NCI-H460 (cell line): ENCODE measurements around the gene UBE2E3.

DNA sequence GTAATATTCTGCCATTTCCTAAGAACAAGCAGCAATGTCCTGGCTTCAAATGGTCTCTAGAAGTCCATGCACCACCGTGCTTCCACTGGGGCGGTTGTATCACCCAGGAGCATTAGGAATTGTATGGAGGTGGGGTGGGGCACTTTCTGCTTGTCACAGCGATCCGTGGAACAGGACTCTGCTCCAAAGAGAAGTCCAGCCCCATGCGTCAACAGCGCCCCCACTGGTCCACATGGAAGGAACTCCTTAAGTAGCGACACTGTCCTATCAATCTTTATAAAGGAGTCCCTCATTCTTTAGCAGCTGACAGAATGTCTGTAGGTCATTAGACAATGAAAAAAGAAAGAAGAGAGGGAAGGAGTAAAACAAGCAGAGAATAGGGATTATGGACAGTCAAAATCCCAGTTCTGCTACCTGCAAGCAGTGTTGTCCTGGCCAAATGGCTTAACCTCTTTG, 10.1 kb downstream of the NFE2L2 start:
RAMPAGE:
- cytosol, long total RNA = no peak
- long total RNA = no peak
- nucleus, long total RNA = no peak

DNA sequence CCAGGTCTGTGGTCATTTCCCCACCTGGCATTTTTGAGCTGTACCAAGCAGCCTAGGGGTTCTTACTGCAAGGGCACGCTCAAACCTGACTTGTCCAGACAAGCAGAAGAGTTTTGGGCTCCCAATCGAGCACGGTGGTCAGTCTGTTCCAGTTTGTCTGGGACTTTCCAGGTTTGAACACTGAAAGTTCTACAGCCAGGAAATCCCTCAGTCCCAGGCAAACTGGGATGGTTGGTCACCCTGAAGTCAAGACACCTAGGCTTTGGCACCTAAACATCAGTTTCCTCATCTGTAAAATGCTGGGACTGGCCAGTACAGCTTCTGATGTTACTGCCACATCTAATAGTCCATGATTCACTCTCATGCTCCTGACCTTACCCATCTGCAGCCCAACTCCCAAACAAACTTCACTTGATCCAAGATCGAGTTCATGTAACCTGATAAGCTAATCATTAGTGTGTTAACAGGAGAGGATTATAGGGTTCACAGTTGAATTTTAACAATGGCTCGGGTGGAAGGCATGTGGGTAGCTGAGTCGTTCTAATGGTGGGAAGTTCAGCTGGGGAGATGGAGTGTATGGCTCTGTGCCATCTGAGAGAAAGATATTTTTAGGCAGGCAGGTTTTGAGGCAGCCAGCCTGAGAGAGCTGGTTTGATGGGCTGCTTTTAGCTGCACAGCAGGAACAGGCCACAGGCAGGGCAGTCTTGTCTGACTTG, 17.5 kb upstream of the NFE2L2 start:
RAMPAGE:
- cytosol, long total RNA = no peak
- long total RNA = no peak
- nucleus, long total RNA = no peak

RAMPAGE:
- cytosol, long total RNA = no peak
- long total RNA = no peak
- nucleus, long total RNA = no peak
Measured at GRCh38 chr2:177551214-177552204, 1.1 kb downstream of the TTC30B start.

DNA sequence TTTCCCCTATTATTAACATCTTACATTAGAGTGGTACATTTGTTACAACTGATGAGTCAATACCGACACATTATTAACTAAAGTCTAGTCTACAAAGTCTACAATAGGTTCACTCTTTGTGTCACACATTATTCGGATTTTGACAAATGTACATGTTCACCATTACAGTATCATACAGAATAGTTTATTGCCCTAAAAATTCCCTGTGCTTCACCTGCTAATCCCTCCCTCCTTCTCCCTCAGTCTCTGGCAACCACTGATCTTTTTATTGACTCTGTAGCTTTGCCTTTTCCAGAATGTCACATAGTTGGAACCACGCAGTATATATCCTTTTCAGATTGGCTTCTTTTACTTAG, 157.5 kb downstream of the PDE11A start:
RAMPAGE:
- cytosol, long total RNA = no peak
- long total RNA = no peak
- nucleus, long total RNA = no peak

DNA sequence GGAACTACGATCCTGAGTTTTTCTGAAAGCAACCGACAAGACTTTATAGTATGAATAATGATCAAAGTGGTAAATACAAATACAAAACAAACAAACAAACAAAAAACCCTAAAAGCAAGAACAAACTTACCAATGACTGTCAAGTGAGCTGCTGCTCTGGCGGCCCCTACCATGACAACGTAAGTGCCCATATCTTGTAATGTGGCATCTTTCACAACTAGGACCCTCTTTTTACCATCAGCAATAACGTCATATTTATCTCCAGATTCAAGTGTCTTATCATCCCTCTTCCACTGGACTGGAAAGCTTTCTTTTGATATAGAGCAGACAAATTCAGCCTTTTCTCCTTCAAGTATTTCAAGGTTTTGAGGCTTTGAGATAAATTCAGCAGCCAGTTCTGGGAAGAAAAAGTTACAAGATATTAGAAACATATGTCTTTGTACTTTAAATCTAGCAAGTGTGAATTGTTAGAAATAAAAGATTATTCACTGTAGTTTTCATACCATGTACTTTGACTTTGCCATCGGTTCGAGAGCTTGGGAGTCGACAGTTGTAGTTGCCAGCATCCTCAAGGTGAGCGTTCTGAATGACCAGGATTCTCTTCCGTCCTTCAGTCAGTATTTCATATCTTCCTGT, 140.8 kb downstream of the PLEKHA3 start:
RAMPAGE:
- cytosol, long total RNA = no peak
- long total RNA = no peak
- nucleus, long total RNA = no peak

DNA sequence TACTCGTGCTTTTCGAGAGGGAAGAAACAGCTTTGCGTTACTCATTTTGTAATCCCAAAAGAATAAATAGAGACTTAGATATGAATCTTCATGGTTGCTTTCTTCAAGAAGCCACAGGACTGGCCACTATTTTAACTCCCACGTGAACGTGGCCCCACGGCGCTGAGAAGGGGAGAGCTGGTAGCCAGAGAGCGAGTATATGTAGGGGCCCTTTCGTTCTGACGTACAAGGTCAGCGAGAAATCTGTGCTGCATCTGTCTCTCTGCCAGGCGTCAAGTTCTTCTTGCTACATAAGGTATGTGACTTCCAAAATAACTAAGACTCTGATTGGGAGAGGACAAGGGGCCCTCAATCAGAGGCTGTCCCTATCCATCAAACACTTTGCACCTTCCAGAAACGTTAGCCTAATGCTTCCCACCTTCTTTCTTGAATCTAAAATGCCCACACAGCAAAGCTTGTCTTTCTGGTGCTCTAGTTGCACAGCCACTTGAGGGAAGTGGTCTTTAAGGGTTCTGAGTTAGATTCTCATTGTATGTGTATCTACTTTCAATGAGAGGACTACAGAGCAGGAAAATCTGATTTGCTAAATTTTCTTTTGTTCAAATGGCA, 149.3 kb downstream of the PLEKHA3 start:
RAMPAGE:
- cytosol, long total RNA = no peak
- long total RNA = no peak
- nucleus, long total RNA = no peak

DNA sequence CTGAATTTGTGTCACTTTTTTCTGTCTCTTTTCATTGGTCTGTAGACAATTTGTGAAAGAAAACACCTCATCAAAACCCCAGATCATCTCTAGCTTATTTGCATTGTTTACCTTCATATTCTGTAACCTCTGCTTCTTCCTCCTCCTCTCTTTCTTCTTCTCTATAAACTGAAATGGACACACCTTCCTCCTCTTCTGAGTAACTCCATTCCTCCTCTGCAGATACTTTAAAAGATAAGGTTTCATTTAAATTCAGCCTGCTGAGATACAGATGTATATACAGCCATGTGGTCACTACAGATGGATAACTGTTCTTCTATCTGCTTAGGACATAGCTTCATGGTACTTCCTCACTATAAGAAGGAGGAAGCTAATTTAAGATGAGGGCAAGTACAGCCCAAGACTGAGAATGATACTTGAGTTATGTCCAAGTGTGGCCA, 119.2 kb downstream of the TTN start:
RAMPAGE:
- cytosol, long total RNA = no peak
- long total RNA = no peak
- nucleus, long total RNA = no peak

DNA sequence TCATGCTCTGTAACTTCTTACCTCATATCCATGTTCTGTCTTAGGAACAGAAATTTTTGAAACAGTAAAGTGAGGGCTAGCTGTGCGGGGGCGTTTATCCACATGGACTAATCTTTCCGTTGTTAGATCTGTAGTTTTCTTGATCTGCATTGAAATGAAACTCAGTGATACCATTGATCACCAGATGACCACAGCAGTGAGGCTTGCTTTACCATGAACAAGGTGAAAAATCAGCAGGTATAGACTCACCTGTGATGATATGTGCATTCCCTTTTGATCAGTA, 21.7 kb downstream of the TTN start:
RAMPAGE:
- cytosol, long total RNA = no peak
- long total RNA = no peak
- nucleus, long total RNA = no peak

DNA sequence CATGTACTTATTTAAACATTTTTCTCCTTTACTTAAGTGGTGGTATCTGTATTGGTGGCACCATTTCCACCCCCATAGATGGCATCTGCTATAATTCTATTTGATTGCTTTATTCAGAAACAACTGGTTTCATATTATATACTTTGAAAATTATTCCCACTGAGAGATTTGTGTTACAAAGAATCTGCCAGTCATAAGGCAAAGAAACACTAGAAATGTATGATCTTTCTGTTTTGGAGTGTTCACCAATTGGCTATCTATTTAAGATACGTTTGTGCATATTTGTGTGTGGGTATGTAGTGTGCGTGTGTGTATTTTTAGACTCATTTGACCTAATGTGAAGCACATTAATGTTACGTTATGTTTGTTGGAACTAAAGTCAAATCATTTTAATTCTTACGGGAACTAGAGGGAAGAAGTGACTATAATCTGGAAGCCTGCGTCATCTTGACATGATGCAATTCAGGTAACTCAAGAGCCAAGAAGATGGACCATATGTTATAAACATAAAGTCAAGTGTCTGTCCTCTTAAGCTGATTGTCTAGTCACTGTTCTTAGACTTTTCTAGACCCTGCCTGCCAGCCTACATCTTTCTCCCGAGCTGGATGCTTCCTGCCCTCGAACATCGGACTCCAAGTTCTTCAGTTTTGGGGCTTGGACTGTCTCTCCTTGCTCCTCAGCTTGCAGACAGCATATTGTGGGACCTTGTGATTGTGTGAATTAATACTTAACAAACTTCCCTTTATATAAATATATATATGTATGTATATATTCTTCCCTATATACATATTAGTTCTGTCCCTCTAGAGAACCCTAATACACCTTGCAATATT, 1.6 kb upstream of the TTN start:
RAMPAGE:
- cytosol, long total RNA = no peak
- long total RNA = no peak
- nucleus, long total RNA = no peak

DNA sequence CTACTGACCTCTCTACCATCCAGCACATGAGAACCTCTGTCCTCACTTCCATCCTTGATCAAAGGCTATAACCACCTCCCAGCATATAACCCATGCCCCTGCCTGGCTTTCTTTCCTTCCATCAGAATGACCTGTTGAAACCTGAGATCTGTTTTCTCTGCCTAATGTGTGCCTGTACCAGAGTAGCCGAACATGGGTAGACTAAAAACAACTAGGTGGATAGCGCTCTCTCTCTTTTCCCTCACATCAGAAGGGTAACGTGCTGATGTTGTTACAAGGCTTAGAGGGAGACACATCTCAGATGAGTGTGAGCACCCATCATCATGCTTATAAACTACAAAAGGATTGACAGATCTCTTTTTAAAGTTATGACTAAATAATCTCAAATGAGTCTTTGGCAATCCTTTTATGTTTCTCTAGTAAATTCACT, 75.4 kb upstream of the CCDC141 start:
RAMPAGE:
- cytosol, long total RNA = no peak
- long total RNA = no peak
- nucleus, long total RNA = no peak

RAMPAGE:
- cytosol, long total RNA = no peak
- long total RNA = no peak
- nucleus, long total RNA = no peak
Measured at GRCh38 chr2:179584811-179585153, 276.6 kb downstream of the ZNF385B start.

GRCh38 chr2:179945080-179945909, 61.8 kb downstream of the CWC22 start:
RAMPAGE:
- cytosol, long total RNA = no peak
- long total RNA = no peak
- nucleus, long total RNA = no peak

DNA sequence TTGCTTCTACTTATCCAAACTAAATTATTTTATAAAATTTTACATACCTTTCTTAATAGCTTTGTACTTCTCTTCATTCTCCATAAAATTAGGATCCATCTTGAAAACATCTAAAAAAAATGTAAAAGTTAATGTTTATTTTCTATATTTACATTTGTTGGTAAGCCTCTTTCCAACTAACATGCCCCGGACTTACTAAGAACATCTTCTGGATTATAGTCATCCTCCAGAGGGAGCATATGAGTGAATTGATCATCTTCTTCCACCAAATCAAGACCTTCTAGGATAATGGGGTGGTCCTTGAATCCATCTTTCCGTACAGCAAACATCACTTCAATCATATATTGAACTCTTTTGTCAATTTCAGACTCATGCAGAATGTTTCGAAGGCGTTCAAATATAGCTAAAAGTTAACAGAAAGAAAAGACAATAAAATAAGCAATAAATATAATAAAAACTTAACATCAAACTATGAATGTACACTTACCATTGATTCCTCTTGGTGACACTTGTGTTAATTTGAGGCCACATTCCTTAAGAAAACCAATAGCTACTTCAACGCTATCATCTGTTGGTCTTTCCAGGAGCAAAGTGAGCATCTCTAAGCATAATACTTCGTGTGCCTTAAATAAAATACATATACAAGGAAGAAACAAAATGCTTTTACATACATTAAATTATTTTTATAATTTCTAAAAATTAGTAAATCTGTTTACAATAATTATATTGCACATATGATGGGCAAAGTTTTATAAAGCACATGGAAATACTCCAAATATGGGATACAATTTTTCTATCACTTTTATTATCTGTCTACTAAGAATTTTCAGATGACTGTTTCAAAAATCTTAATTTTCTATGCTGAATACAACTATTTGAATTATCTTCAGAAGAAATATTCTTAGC, 36.4 kb downstream of the CWC22 start:
RAMPAGE:
- cytosol, long total RNA = no peak
- long total RNA = no peak
- nucleus, long total RNA = no peak

RAMPAGE:
- cytosol, long total RNA = no peak
- long total RNA = no peak
- nucleus, long total RNA = no peak
Measured at GRCh38 chr2:180691537-180692263, 288.7 kb upstream of the UBE2E3 start.

GRCh38 chr2:180979908-180981034, at the start of gene UBE2E3:
Gene UBE2E3 (plus strand): TSS chr2:180980605.
RAMPAGE:
- cytosol, long total RNA = start-site peak on the plus strand at chr2:180980928-180980943, 155 and 152 reads in 2 replicates
- long total RNA = no peak
- nucleus, long total RNA = start-site peak on the plus strand at chr2:180980924-180980935, 177 and 79 reads in 2 replicates

DNA sequence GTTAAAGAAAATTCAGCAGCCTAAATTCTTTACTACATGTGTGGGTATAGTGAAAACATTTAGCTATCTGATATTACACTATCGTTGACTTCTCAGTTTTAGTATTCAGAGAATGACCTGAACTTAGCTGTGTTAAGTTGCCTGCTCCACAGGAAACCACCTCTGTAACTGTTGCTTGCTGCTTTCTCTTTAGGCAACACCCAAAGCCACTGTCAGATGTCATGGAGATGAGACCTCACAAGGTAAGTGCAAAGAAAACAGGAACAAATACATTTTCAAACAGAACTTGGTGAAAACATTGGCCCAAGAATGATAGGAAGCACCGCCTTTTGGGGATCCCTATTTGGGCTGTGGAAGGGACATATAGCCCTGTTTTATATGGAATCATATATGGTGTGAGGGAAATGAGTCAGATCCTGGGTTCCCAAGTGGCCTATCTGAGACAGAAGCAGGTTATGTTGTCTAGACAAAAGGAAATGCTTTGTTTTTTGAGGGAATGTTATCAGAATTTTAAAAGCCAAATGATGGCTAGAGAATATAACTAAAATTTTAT, 143.4 kb downstream of the UBE2E3 start:
RAMPAGE:
- cytosol, long total RNA = no peak
- long total RNA = no peak
- nucleus, long total RNA = no peak

DNA sequence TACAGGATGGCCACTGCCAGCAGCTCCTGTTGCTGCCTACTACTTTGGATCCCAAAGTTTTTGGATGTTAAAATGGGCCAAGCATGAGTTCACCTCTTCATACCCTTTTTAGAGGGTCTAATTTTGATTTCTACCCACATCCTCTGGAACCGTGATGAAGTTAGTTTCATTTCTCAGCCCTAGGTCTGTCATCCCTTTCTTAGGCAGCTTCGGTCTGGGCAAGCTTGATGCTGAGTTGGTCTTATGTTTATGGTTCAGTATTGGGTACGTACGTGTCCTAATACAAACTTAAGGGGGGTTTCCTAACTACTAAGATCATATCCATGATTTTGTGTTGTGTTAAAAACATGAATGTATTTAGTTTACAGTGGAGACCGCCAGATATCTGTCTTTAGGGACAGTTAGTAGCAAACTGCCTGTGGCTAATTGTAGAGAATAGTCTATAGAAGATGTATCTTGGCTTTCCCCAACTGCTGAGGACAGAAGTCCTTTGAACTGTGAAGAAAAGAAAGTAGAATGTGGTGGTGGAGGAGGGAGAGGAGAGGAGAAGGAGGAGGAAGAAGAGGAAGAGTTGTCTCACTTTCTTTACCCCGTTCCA, 184.9 kb downstream of the UBE2E3 start:
RAMPAGE:
- cytosol, long total RNA = no peak
- long total RNA = no peak
- nucleus, long total RNA = no peak

DNA sequence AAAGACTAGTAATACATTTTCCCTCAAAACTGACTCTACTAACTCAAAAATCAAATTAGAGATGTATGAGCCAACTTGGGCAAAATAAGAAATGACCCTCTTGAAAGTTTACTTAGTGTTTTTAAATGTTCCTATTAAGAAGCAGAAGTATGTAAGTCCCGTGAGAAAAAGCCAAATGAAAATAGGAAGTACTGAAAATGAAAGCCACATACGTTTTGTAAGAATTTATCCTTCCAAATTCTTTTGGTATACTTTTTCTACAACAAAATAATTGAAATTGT, 148.0 kb upstream of the ITGA4 start:
RAMPAGE:
- cytosol, long total RNA = no peak
- long total RNA = no peak
- nucleus, long total RNA = no peak

RAMPAGE:
- cytosol, long total RNA = no peak
- long total RNA = no peak
- nucleus, long total RNA = no peak
Measured at GRCh38 chr2:181479936-181480350, 22.8 kb downstream of the ITGA4 start.

DNA sequence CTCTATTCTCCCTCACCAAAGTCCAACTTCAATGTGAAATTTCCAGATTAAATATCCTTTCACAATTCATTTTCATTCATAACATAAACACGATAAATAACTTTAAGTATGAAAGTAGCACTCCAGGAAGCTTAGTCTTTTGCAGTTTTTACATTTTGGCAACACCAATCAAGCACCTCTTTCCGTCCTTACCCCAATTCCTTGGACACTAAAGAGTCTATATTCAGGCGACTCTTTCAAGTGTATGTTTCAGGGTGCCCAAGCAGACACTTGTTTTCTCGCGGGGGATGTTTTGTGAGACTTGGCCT, 354 bp upstream of the ITPRID2 start:
RAMPAGE:
- cytosol, long total RNA = no peak
- long total RNA = no peak
- nucleus, long total RNA = no peak